Neural crest cell (in vitro differentiated cells): ENCODE measurements around a stretch of chr22.

DNA sequence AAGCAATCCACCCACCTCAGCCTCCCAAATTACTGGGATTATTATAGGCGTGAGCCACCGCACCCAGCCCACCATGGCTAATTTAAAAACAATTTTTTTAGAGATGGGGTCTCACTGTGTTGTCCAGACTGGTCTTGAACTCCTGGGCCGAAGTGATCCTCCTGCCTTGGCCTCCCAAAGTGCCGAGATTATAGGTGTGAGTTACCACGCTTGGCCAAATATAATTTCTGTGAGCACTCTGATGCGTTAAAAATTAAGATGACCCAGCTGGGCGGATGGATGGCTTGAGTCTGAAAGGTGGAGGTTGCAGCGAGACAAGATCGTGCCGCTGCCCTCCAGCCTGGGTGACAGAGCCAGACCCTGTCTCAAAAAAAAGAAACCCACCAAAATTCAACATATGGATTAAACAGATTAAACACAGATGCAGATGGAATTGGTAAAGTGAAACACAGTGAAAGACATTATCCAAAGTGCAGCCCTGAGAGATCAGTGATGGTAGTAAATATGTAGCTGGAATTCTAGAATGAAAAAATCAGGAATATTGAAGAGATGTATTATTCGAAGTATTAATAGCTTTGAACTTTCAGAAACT is 30.9 kb downstream of the PPP6R2 start:
- PRO-cap: no peak

DNA sequence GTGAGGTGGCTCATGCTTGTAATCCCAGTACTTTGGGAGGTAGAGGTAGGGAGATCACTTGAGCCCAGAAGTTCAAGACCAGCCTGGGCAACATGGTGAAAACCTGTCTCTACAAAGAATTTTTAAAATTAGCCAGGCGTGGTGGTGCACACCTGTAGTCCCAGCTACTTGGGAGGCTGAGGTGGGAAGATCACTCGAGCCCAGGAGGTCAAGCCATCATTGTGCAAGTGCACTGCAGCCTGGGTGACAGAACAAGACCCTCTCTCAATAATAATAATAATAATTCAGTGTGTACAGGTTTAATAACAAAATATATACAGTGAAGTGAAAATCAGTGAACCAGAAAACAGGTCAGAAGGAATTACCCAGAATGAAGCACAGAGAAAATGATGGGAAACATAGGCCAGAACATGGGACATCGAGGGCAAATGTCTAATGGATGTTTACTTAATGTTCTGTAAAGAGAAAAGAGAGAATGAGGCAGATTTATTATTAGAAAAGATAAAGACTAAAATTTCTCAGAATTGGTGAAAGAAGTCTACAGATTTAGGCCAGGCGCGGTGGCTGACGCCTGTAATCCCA is 34.1 kb downstream of the PPP6R2 start:
- PRO-cap: no peak

GRCh38 chr22:50399822-50400564 is 56.9 kb downstream of the PPP6R2 start:
- PRO-cap: no peak

DNA sequence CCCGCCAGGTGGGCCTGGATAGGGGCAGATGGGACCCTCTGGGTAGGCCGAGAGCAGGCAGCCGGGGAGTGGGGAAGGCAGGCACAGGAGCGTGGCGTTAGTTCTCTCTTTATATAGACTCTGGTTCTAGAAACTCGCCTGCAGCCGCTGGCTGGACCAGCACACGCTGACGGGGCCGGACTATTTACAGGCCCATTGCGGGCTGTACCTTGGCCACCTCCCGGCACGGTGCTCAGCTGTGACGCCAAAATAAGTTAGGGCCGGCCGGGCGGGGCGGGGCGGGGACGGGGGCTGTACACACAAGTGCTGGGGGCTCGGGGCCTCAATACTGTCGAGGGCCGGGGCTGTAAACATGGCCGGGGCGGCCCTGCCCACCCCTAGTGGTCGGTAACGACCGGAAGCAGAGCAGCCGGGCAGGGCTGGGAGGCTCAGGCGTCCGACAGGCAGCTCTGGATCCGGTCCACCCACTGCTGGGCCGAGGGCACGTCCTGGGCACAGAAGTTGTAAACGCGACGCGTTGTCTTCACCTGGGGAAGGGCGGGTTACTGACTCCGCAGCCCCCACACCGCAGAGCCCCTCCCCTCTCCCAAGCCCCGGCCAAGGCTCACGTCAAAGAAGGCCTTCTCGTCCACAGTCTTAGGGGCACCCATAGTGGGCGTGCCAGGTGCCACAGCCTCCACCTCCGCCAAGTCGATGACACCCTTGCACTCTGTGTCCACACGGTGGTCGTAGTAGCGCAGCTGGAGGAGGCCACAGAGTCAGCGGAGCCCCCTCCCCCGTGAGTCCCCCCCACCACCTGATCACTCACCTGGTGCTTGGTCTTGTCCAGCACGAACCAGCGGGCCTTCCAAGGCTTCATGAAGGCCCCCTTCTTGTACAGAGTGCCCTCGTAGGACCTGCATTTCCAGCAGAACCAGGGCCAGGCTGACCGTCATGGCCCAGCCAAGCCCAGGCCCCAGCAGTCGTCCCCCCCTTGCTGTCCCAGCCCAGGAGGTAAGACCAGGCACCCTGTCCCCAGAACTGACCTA is 27.8 kb downstream of the SBF1 start:
- PRO-cap: no peak

DNA sequence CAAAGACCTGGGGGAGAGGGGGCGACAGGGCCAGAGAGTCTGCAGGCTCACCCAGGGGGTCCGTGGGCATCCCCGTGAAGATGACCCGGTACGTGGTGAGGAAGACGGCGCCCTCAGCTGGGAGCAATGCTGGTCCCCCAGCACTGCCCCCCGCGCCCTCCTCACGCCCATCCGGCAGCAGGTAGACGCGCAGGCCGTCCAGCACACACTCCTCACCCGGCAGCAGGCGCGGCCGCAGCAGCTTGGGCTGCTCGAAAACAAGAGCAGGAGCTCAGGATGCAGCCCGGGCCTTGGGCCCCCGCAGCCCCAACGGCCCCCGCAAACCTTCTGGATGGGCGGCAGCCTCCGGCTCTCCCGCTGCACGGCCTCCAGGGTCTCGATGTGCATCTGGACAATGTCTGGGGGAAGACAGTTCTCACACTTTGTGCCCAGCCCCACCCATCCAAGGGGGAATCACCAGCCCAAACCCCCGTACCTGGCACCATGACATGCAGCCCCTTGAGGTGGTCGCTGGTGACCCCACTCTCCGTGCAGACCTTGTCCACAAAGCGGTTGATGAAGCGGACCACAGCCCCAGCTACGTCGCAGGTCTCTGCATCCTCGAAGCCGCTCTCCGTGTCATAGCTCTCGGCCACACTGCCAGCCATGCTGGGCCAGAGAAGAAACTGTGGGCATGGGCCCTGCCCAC is 13.2 kb downstream of the SBF1 start:
- PRO-cap: no peak

DNA sequence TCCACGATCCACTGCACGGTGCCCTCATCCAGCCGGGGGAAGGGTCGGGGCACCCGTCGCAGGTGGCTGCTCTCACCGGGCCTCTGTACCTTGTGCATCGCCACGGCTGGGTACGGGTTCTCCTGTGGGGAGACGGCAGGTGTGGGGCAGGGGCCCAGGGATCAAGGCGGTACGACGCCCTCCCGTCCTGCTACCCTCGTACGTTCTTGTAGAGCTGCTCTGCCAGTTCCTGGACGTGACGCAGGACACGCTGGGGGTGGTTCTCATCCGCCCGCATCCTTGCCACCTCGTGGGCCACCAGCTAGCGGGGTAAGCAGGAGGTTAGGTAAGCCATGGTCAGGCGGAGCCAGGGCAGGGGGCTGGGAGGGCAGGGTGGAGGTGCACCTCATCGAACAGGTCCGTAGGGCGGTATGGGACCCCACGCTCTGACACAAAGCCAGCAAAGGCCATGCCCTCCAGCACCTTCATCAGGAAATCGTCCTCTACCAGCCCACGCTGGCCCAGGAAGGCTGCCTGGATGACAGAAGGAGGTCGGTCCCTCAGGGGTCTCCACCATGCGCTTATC is 10.1 kb downstream of the SBF1 start:
- PRO-cap: no peak

- PRO-cap: no peak
Observed at GRCh38 chr22:50583242-50583765, 655 bp upstream of the CHKB start.

GRCh38 chr22:50640906-50641360 is 13.0 kb upstream of the ARSA start:
- PRO-cap: no peak

DNA sequence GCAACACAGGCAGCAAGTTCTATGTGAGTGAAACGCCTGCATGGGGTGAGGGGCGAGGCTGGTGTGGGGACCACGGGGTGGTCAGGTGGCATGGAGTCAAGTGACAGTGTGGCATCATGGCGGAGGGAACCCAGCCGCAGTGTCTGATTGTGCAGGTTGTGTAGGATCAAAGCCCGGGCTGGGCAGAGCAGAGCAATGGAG is 37.5 kb upstream of the ACR start:
- PRO-cap: no peak

DNA sequence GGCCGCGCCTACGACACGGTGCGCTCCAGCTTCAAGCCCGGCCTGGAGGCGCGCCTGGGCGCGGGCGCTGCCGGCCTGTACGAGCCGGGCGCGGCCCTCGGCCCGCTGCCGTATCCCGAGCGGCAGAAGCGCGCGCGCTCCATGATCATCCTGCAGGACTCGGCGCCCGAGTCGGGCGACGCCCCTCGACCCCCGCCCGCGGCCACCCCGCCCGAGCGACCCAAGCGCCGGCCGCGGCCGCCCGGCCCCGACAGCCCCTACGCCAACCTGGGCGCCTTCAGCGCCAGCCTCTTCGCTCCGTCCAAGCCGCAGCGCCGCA is 17.7 kb upstream of the ACR start:
- PRO-cap: no peak